Measurements from ENCODE around the gene FASLG.

GRCh38 chr1:170735618-170736128 is 71.7 kb downstream of the PRRX1 start:
- PRO-cap = no peak

- PRO-cap = no peak
Measured at GRCh38 chr1:171258553-171258885, 10.2 kb downstream of the FMO1 start.

DNA sequence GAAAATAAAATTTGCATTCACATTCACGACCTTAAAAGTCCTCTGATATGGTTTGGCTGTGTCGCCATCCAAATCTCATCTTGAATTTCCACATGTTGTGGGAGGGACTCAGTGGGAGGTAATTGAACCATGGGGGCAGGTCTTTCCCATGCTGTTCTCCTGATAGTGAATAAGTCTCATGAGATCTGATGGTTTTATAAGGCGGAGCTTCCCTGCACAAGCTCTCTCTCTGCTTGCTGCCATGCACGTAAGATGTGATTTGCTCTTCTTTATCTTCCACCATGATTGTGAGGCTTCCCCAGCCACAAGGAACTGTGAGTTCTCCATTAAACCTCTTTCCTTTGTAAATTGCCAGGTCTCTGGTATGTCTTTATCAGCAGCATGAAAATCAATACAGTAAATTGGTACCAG is 20.5 kb downstream of the FMO1 start:
- PRO-cap = no peak

- PRO-cap = unidirectional peak, plus-strand start at chr1:171385069
Measured at GRCh38 chr1:171384892-171385222, 70.9 kb downstream of the FMO4 start.

DNA sequence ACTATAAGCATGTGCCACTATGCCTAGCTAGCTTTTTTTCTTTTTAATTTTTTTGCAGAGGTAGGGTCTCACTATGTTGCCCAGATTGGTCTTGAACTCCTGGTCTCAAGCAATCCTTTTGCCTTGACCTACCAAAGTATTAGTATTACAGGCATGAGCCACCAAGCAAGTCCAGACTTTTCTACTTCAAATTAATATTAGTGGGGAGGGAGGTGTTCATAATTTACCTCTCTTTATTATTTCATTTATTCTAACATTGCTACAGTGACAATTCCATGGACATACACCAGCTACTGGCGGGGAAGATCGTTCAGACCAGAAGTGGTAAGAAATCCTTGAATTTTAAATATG is 858 bp upstream of the PRRC2C start:
- PRO-cap = no peak

DNA sequence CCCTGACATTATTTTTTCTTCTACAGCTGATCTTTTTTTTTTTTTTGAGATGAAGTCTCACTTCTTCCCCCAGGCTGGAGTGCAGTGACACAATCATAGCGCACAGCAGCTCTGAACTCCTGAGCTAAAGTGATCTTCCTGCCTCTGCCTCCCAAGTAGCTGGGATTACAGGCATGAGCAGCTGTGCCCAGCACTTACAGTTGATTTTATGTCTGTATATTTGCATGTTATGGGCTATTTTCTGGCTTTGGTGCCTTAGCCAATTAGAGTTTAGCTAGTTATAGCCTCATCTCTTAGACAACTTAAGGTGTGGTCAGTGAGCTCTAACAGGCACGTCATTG is 1.6 kb upstream of the VAMP4 start:
- PRO-cap = no peak

DNA sequence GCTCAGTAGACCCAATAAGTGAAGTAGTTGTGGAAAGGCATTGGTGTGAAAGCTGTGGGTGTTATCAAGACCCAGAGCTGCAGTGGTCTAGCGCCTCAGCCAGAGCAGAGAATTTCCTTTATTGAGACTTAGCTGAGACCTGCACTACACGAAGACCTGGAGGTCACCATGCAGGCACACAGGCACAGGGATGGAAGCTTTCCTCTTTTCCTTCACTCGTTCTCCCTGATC is 24.0 kb downstream of the METTL13 start:
- PRO-cap = no peak

DNA sequence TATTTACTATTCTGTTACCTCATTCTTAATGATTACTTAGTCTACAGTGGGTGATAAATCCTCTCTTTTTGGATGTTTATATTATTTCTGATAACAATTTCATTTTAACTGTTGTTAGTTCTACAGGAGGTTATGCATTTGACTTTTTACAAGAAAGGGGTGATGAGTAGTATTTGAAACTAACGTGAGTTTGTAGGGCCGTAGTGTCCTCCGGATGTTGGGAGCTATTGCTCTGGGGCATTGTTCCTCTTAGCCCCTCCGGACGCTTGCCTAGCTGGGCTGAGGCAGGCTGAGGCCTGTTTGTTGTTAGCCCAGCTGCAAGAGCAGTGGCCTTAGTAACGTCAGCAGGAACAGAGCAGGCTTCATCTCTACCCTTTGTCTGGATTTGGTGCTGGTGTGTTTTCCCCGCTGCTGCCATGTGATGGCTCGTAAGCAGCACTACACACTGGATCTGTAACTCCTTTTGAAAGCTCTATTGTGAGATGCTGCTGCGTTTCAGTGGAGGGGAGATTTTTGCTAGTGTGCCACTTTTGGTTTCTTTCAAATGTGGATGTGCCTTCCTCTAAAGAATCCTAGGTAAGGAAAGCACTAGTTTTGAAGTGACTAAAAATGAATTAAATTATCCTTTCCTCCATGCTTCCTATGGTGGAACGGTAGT is 57.6 kb downstream of the DNM3 start:
- PRO-cap = no peak

DNA sequence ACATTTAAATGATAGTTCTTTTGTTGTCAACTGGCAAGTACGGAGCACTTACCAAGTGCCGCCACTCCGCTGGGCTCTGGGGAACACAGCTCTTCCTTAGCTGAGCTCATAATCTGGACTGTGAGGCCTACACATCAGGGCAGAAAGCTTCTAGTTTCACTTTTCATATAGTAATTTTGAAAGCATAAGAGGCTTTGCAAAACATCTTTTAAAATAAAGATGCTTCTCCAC is 239.6 kb upstream of the C1orf105 start:
- PRO-cap = no peak

GRCh38 chr1:172390650-172391476 is 29.6 kb upstream of the C1orf105 start:
- PRO-cap = no peak

DNA sequence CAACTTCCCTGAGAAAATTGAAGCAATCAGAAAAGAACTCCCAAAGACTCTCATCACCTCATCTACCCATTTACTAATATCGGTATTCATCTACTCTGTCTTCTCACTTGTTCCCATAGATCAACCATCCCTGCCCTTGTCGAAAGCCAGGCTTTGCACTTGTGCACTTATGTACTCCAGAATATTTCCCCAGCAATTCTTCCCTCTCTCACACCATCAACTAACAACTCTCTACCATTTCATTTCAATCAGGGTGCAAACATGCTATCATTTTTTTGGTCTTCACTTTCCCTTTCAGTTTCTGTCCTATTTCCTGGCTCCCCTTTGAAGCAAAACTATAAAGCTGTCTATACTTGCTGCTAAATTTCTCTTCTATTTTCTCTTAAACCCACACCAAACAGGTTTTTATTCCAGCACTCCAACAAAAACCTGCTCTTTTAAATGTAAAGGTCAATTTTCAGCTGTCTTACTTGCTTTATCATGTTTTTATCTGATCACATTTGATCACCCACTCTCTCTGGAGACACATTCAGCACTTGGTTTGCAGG is 6.8 kb downstream of the C1orf105 start:
- PRO-cap = no peak

DNA sequence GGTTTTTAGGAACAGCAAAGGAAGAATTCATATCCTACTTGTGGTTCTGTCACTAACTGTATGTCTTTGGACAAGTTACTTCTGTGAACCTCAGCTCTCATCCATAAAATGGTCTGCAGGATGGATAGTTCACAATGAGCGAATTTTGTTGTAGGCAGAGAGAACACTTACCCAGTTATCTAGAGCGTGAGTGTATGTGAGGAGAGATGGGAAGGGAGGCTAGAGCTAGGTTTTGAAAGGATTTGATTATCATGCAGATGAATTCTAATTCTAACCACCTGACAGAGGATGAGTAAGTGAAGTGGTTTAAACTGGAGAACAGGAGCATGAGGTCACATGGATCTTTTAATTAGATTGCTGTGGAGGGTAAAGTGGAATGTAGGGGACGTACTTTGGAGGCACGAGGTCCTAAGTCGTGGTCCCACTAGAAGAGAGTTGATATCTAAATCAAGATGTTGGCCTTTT is 4.9 kb downstream of the SUCO start:
- PRO-cap = bidirectional peak, plus-strand start at position 335 of the sequence, minus-strand start at position 198 of the sequence

- PRO-cap = no peak
Measured at GRCh38 chr1:172544648-172545720, 12.0 kb downstream of the SUCO start.

DNA sequence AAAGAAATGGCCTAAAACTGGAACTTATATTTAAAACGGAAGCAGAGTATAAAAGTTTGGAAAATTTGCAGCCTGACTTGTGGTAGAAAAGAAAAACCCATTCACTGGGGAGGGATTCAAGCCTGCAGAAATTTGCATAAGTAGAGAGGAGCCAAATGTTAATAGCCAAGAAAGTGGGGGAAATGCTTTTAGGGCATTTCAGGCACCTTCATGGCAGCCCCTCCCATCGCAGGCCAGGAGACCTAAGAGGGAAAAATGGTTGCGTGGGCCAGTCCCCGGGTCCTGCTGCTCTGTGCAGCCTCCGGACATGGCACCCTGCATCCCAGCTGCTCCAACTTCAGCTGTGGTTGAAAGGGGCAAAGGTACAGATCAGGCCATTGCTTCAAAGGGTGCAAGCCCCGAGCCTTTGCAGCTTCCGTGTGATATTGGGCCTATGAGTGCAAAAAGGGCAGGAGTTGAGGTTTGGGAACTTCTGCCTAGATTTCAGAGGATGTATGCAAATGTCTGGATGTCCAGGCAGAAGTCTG is 30.7 kb downstream of the SUCO start:
- PRO-cap = no peak

GRCh38 chr1:172658801-172659543 is at the start of gene FASLG:
FASLG (plus strand) TSS chr1:172659103.
- PRO-cap = no peak

- PRO-cap = no peak
Measured at GRCh38 chr1:172699249-172699748, 40.4 kb downstream of the FASLG start.

- PRO-cap = no peak
Measured at GRCh38 chr1:172850856-172851580, 192.1 kb downstream of the FASLG start.

DNA sequence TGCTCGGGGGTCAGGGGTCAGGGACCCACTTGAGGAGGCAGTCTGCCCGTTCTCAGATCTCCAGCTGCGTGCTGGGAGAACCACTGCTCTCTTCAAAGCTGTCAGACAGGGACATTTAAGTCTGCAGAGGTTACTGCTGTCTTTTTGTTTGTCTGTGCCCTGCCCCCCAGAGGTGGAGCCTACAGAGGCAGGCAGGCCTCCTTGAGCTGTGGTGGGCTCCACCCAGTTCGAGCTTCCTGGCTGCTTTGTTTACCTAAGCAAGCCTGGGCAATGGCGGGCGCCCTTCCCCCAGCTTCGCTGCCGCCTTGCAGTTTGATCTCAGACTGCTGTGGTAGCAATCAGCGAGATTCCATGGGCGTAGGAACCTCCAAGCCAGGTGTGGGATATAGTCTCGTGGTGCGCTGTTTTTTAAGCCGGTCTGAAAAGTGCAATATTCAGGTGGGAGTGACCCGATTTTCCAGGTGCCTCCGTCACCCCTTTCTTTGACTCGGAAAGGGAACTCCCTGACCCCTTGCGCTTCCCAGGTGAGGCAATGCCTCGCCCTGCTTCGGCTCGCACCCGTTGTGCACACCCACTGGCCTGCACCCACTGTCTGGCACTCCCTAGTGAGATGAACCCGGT is 64.0 kb downstream of the TNFSF18 start:
- PRO-cap = no peak

GRCh38 chr1:173424758-173425428 is 52.2 kb upstream of the PRDX6 start:
- PRO-cap = no peak

DNA sequence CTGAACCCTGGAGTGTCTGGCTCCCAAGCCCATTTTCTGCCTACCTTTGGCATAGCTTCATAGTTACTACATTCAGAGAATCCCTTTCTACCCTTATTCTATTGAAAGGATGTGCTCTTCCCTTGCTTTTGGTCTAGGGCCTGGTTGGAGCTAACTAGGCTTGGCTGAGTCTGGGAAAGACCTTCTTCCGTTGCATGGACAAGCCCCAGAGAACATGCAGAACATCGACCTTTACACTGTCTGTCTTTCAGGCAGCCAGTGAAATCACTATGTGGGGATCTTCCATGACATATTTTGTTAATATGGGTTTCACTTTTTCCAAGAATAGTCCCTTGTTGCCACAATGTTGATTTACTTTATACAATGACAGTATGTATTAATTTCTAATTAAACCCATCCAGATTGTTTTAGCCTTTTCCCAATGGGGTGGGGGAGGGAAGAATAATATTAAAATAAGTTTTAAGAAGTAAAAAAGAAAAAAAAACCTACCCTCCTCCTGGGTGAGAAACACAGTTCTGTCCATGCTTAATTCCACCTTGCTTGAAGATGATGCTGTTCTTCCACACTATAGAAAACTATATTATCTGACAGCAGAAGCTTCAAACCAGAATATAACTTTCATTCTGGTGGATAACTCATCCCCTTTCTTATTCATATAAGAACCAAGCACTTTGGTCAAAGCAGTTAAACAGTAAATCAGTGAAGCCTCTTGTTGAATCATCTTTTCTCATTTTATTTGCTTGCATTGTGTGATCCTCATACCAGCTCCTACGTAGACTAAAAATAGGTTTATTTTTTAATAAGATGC is 37.0 kb upstream of the PRDX6 start:
- PRO-cap = no peak